Cerebral cortex (tissue), 2 donors: ENCODE results near the genes CSRNP2 and NR4A1.

DNA sequence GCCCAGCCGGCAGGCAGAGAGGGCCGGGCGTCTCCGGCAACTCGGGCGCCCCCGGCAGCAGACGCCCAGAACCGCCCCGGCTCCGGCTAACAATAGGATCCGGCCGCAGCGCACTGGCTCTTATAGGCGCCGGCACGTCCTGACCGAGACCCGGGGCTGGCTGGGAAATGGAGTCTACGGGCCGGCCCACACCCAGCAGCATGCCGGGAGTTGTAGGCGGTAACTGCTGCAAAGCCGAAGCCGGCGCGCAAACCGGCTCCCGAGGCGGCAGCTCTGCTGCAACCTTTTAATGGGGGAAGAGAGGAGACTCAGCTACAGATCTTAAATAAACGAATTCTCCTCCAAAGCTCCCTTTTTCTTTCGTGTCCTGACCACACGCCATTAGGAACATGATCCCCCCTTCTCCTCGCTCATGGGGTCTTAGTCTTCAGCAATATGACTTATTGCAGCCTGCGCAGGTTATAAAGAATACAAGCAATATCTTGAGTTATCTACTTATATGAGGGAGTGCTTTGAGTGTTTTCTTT lies at the start of gene CSRNP2:
TSS of gene CSRNP2 (minus strand) at position 94 of the 527 bp plus-strand sequence.
- PRO-cap, 2 experiments, result peak in 1 of 2 experiments; most common plus-strand start position 250 of the sequence (in 1); most common minus-strand start position 94 of the sequence (in 1)

- PRO-cap, 2 experiments, result peak in 1 of 2 experiments; most common plus-strand start chr12:51271174 (in 1); most common minus-strand start chr12:51270838 (in 1)
Measured at GRCh38 chr12:51270727-51271430, 664 bp upstream of the SMAGP start.

- PRO-cap, 2 experiments, result no peak in any of the 2 experiments
Measured at GRCh38 chr12:51379153-51379998, 11.8 kb downstream of the GALNT6 start.

DNA sequence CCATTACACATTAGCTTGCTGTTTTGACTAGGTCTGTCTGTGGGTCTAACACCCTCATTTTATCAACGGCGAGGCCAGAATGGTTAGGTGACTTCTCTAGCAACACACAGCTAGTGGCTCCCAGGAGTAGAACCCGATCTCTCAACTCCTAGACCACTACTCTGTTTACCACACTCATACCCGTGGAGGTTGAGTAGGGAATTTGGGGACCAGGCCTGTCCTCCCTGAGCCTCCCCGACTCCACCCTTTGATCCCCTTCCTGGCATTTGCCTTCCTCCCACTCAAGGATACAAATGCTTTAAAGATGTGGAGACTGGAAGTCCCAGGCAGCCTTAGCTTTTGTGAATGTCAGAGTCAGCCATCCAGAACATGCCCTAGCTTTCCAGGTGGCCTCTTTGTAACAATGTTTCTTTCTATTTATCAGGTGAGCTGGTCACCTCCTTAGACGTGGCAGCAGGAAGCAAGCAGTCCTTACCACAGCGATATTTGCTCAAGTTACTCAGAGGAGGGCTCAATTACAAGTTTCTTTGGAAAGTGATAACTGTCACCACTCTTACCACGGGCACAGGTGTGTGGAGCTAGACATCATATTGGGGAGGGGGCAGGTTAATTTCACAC lies 5.0 kb downstream of the GALNT6 start:
- PRO-cap, 2 experiments, result no peak in any of the 2 experiments

- PRO-cap, 2 experiments, result peak in 1 of 2 experiments; most common plus-strand start chr12:51847065 (in 1); most common minus-strand start chr12:51846979 (in 1)
Measured at GRCh38 chr12:51846701-51847772, 1.5 kb downstream of the FIGNL2 start.

- PRO-cap, 2 experiments, result no peak in any of the 2 experiments
Measured at GRCh38 chr12:51901278-51901729, 6.0 kb upstream of the ACVRL1 start.

- PRO-cap, 2 experiments, result no peak in any of the 2 experiments
Measured at GRCh38 chr12:51907561-51907759, 156 bp downstream of the ACVRL1 start.

DNA sequence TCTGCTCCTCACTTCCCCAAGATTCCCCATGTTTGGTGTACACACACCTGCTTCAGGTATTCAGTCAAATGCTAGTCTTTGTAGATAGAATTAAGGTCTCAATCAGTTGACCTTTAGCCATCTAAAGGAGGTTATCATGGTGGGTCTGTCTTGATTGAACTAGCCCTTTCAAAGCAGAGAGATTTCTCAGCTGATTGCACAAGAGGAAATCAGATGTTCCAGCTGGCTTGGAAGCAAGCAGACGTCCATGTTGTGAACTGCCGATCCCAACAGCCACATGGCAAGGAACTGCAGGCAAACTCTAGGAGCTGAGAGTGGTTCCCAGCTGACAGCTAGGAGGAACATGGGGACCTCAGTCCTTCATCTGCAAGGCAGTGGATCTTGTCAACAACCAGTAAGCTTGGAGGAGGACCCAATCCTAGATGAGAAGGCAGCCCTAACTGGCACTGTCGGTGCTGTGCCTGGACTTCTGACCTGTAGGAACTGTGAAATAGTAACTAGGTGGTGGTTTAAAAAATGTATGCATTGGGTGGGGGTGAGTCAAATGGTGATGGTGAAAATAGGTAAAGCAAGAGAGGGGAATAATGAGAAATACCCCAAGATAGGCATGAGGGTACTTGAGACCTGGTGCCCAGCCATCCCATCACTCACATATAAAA lies 7.7 kb downstream of the ACVR1B start:
- PRO-cap, 2 experiments, result no peak in any of the 2 experiments

- PRO-cap, 2 experiments, result no peak in any of the 2 experiments
Measured at GRCh38 chr12:51979333-51980156, 27.2 kb upstream of the TAMALIN start.

DNA sequence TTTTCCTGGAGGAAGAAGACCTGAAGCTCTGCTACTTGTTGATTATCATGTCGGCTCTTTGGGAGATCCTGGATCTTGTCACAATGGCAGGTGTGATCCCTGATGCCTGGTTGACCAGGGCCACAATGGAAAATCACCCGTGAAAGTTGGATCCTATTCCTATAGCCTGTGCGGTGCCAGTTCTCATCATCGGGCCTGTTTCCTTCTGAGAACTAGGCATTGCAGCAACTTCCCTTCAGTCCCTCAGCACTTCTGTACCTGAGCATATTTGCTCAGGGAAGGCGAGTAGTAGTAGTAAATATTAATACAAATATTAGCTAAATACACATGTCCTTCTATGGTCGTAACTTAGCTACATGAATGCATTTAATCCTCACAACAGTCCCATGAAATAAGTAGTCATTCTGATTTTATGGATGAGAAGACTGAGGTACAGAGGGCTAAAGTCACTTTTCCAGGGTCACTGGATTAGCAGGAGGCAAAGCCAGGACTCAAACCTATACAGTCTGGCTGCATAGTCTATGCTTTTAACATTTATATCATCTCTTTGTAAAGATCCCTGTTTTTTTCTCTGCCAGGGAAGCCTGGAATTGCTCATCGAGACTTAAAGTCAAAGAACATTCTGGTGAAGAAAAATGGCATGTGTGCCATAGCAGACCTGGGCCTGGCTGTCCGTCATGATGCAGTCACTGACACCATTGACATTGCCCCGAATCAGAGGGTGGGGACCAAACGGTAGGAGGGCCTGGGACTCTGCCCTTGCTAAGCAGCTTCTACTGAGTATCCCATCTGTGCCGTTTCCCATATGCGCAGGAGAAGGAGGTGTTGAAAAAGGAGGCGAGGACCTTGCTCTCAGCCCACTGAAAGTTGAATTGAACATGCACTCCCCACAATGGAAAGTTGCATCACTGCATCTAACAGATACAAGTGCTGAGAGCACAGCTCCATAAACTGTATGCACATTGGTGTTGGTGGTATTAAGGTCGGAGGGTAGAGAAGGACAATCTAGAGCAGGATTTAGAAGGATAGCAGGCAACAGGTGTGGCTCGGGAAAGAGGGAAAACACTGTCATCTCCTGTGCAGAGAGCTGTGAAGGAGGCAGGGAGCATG lies 21.8 kb upstream of the TAMALIN start:
- PRO-cap, 2 experiments, result no peak in any of the 2 experiments

DNA sequence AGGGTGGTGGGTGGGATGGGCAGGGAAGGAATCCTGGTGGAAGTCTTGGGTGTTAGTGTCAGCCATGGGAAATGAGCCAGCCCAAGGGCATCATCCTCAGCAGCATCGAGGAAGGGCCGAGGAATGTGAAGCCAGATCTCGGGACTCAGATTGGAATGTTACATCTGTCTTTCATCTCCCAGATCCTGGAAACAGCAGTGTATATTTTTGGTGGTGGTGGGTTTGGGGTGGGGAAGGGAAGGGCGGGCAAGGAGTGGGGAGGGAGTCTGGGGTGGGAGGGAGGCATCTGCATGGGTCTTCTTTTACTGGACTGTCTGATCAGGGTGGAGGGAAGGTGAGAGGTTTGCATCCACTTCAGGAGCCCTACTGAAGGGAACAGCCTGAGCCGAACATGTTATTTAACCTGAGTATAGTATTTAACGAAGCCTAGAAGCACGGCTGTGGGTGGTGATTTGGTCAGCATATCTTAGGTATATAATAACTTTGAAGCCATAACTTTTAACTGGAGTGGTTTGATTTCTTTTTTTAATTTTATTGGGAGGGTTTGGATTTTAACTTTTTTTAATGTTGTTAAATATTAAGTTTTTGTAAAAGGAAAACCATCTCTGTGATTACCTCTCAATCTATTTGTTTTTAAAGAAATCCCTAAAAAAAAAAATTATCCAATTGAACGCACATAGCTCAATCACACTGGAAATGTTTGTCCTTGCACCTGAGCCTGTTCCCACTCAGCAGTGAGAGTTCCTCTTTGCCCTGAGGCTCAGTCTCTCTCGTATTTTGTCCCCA lies 11.5 kb upstream of the TAMALIN start:
- PRO-cap, 2 experiments, result no peak in any of the 2 experiments

- PRO-cap, 2 experiments, result no peak in any of the 2 experiments
Measured at GRCh38 chr12:52043056-52043413, 8.2 kb upstream of the NR4A1 start.

DNA sequence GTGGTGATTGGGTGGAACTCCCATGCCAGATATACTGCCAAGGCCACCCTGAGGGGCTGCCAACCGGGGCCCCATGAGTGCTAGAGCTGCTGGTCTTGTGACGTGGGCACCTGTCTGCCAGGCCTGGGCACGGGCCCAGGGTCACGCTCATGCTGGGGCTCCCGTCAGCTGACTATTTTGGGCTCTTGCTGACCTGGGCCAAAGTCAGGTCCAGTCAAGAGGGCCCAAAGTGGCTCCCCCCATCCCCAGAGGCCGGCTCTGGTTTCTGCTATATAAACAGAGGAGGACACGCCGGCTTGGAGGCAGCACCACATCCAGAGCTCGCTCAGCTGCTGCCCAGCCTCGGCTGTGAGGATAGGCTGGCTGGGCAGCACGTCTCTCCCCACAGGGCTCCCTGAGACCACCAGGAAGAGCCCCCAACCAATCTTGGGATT lies 7.8 kb upstream of the NR4A1 start:
- PRO-cap, 2 experiments, result no peak in any of the 2 experiments

DNA sequence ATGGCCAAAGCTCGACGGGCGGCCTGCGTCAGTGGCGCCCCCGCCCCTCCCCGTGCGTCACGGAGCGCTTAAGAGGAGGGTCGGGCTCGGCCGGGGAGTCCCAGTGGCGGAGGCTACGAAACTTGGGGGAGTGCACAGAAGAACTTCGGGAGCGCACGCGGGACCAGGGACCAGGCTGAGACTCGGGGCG lies at the start of gene NR4A1:
TSS of gene NR4A1 (plus strand) at position 97 of the 190 bp plus-strand sequence.
- PRO-cap, 2 experiments, result peak in 2 of 2 experiments; most common plus-strand start position 97 of the sequence (in 2)

GRCh38 chr12:52053778-52054707 lies 2.8 kb downstream of the NR4A1 start:
- PRO-cap, 2 experiments, result no peak in any of the 2 experiments

DNA sequence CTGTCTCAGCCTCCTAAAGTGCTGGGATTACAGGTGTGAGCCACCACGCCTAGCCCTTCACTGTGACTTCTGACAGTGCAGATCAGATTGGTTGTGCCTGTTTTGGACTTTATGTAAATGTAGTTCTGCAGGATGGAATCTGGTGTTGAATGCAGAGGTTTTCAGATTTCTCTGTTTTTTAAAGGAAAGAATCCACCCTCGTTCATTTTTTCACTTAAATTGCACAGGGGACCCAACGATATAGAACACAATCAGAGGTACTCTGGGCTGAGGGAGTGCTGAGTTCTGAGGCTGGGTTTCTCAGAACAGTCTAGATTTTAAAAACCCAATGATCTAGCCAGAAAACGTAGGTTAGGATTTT lies 6.8 kb downstream of the NR4A1 start:
- PRO-cap, 2 experiments, result no peak in any of the 2 experiments

- PRO-cap, 2 experiments, result no peak in any of the 2 experiments
Measured at GRCh38 chr12:52175352-52175559, 16.6 kb downstream of the KRT80 start.

DNA sequence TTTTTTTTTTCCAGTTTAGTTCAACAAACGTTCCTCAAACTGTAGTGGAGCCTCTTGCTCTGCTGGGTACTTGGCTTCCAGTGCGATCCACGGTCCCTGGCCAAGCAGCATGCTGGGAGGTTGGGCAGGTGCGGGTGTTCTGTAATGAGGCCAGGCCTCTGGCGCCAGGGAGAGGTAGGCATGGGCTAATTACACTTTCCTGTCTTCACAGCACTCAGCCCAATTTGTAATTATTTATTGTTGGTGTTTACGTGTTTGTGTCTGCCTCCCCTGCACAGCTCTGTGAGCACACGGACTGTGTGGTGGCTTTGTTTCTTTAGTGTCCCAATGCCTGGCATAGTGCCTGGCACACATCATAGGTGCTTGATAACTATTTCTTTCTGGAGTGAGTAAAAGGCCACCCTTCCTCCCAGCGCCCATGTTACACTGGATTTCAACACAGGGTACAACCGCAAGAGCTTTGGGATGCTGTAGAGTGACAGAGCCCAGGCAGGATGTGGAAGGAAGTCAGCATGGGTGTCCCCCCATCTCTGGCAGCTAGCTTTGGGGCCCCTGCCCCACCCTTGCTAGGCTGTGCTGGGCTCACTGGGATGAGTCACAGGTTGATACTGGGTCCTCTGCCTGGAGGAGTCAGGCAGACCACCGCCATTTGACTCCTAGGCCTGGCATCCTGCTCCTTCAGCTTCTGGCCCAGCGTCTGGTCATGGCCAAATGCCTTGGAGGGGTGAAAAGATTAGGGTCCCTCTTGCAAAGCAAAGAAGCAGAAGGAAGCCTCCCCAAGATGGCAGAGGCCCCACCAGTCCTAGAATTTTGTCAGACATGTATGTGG lies 6.0 kb upstream of the KRT80 start:
- PRO-cap, 2 experiments, result no peak in any of the 2 experiments

DNA sequence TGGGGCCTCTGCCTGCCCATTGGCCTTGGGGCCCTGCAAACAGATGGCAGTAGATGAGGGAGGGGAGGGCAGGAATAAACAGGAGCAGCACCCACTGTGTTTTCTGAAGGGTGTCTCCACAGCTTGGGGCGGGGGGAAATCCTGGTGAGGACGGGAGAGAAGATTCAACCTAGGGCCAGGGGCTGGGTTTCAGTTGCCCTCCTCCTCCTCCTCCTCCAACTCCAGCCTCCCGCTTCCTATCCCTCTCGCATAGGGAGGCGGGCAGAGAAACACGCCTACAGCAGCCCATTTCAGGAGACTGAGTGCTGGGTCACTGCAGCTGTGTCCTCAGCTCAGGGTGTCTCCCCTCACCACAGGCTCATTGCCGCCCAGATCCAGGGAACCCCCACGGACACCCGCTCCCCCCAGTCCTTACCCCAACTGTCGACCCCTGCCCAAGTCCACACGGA lies 9.0 kb upstream of the KRT80 start:
- PRO-cap, 2 experiments, result no peak in any of the 2 experiments

- PRO-cap, 2 experiments, result no peak in any of the 2 experiments
Measured at GRCh38 chr12:52304690-52305413, 13.5 kb upstream of the KRT81 start.